Neural crest cell (in vitro differentiated cells): ENCODE data around the genes TRIM21, OR52K2, OR52M1, HBE1, OR52E4 and APBB1.

DNA sequence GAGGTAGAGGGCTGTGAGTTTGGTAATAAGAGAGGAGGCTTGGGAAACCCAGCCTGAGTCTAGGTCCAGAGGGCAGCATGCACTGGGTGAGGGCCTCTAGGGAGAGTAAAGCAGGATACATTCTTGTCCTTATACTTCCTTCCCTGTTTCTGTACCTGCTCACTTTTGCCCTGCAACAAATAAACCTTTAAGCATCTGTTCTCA, 31.6 kb downstream of the STIM1 start:
- PRO-cap, result no peak

DNA sequence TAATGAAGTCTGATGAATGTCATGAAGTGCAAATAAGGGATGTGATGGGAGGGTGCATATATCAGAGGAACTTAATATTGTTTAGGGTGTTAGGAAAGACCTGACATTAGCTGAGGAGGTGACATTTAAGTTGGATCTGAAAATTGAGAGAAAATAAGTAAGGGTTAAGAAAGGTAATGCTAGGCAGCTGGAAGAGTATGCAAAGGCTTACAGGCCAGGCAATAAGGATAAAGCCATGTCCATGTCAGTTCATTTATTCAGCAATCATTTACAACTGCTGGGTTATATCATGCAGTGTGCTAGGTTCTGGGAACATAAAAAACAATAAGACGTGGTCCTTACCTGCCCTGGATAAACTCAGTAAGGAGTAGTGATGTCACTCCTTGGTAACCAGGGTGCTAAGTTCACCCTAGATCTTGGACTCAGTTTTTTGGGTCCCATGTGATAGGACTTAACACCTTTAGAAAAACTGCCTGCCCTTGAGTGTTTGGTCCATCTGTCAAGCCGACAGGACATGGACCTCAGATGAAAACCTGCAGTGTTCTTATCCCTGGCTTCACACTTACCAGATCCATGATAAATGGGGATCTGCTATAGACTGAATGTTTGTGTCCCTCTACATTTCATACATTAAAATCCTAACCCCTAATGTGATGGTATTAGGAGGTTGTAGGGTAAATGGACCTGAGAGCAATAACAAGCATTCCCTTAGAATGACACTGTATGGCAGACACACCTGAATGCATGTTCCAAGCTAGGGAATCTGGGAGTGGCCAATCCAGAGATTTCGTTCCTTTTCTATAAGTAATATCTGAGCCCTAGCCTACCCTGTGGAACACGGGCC, 75.8 kb downstream of the STIM1 start:
- PRO-cap, result no peak

DNA sequence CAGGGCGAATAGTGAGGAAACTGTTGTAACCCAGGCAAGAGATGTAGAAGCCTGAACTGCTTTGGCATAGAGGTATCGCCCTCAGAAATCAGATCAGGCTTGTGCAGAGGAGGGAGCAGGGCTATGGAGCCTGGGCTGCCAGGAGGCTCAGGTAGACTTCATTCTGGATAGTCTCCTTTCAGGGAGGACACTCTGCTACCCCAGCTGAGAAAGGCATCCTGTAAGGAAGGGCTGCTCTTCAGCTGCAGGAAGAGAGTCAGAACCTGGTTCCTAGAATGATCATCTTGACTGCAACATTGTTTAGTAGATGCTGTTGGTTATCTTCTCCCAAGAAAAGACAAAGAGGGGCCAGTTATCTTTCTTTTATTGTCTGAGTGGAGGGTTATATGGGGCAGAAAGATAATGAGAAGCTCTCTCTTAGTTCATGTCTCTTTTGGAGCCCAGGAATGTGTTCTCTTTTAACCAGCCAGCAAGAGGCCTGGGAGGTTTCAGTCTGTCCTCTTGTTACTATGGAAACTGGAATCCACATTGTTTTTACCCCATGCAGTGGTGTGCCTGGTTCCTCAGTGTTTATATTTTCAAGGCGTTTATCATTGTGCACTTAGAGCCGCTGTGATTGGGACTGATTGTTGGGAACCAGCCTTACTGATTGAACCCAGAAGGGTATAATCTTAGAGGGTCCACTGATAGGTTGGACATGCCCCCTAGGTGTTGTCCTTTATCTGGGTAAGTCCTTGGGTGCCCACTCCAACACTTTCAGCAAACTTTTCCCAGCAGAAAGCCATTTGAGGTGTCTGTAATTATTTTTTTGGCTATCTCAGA, 95.7 kb downstream of the STIM1 start:
- PRO-cap, result no peak

GRCh38 chr11:4090203-4090840, 4.3 kb upstream of the RRM1 start:
- PRO-cap, result no peak

DNA sequence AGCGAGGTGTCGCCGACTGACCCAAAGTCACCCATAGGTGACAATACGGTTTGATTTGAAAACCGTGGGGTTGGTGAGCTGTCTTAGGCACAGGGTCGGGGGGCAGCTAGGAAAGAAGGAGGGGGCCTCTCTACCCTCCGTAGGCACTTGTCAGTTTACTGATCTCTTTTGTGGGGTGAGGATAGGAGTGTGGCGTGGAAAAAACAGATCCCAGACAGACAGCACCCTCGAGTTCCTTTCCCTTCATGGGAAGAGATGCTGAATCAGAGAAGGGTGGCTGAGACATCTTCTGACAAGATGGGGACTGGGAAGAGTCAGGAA, 758 bp downstream of the RRM1 start:
- PRO-cap, result bidirectional peak, plus-strand start outside the sequence, minus-strand start at position 265 of the sequence

DNA sequence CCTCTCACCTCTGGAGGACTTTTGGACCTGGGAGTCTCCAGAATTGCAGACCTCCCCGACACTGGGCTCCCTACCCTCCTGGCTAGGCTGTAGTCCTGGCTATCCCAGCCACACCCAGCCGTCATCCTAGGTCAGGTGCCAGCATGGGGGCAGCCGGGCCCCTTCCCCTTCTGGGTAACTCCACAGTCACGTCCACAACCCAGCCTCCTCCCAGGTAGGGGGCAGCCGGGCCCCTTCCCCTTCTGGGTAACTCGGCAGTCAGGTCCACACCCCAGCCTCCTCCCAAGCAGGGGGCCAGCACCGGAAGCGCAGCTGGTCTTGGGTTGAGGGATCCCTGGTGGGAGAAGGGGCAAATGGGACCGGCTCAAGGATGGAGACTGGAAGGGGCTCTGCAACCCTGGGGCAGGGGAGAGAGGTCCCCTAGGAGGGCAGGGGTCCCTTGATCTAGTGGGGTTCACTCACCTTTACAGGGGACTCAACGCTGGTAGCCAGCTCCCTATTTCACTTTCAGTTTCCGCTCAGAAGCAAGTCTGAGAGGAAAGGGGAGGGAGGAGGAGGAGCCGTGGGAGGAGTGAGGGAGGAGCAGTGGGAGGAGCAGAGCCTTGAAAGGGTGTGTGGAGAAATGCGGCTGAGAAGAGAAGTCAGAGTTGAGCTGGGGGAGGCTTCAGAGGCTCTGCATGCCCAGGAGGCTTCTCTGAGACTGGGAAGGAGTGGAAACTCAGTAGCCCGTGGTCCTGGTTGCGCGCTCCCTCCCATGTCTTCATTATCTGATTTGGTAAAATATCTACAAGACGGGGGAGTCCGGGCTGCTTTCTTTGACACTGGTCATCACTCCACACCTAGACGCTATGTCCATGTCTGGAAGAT, at the start of gene TRIM21:
Gene TRIM21, minus strand, starts transcription at position 532 of the 867 bp plus-strand sequence.
- PRO-cap, result bidirectional peak, plus-strand start at position 644 of the sequence, minus-strand start at position 524 of the sequence

- PRO-cap, result no peak
Measured at GRCh38 chr11:4448921-4449541, at the start of gene OR52K2. OR52K2 (plus strand) TSS chr11:4449295.

GRCh38 chr11:4459524-4459884, 10.4 kb downstream of the OR52K2 start:
- PRO-cap, result no peak

- PRO-cap, result no peak
Measured at GRCh38 chr11:4544826-4545452, at the start of gene OR52M1. OR52M1 (plus strand) TSS chr11:4545191.

GRCh38 chr11:5269333-5270348, at the start of gene HBE1:
HBE1 (minus strand) TSS chr11:5269945.
- PRO-cap, result no peak

- PRO-cap, result no peak
Measured at GRCh38 chr11:5505007-5506005, 4.5 kb downstream of the UBQLN3 start.

- PRO-cap, result no peak
Measured at GRCh38 chr11:5621057-5621639, 3.7 kb upstream of the TRIM34 start.

DNA sequence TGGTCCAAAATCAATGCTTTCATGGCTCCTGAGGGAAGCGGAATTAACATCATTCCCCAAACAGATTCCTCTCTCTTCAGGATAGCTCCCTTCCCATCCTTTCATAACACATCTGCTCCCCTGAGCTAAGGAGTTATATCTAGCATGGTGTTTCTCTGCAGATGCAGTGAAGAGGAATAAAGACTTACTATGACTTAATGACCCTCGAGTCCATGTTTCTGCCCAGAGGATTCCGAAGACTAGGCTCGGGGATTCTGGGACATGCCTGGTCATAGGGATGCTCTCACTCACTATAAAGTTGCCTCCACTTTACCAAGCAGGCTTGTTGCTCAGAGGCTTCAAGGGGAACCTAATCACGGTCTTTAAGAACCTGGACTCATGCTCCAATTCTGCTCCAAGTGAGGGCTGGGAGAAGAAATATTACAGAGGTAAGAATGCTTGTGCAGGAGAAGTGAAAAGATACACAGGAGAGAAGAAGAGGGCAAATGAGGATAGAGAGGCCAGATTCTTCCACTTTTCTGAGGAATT, at the start of gene OR52E4:
Gene OR52E4, plus strand, starts transcription at position 343 of the 528 bp plus-strand sequence.
- PRO-cap, result no peak

DNA sequence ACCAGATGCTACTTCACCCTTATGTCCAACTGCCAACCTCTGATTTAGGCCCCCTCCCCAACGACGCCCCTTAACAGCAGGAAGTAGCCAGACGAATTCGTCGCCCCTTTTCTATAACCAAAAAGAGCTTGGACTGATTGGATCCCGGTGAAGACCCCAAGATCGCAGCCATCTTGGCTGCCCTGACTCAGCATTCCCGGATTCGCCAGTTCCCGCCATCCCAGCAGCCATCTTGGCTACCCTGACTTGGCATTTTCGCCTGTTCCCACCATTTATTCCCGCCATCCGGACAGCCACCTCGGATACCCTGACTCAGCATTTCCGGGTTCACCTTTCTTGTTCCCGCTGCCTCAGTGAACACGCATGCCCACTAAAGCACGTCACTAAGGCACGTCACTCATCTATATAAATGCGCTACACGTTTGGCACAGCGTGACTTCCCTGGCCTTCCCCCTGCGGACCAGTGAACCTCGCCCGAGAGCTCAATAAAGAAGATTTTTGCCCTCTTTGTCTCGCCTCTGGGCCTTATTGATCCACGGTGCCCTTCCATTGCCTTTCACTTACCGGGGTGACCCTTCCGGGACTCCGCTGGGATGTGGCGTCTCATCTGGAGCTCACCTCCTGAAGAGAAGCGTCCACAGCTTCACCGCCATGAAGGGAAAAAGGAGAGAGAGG, 4.1 kb upstream of the OR56A3 start:
- PRO-cap, result no peak

DNA sequence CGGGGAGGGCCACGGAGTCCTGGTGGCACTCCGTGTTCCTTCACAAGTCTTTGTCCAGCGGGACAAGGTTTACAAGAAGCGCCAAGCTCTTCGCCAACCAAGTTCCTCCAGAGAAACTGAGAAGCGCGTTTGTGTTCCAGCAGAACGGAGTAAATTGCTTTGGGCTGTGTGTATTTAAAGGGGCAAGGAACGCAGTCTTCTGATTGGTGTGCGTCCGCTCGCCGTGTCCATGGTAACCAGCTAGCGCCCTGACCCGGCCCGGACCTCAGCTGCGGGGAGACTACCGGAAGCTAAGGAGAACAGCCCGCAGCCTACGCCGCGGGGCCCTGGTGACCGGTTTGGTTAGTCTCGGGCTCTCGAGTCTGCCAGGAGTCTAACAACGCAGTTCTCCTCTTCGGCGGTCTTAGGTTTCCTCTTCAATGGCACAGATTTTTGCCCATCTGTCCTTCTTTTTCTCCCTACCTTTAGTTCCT, 3.5 kb upstream of the OR56A3 start:
- PRO-cap, result no peak

GRCh38 chr11:6219284-6220085, 14.1 kb downstream of the C11orf42 start:
- PRO-cap, result no peak

GRCh38 chr11:6251720-6252516, 7.7 kb upstream of the CCKBR start:
- PRO-cap, result no peak

DNA sequence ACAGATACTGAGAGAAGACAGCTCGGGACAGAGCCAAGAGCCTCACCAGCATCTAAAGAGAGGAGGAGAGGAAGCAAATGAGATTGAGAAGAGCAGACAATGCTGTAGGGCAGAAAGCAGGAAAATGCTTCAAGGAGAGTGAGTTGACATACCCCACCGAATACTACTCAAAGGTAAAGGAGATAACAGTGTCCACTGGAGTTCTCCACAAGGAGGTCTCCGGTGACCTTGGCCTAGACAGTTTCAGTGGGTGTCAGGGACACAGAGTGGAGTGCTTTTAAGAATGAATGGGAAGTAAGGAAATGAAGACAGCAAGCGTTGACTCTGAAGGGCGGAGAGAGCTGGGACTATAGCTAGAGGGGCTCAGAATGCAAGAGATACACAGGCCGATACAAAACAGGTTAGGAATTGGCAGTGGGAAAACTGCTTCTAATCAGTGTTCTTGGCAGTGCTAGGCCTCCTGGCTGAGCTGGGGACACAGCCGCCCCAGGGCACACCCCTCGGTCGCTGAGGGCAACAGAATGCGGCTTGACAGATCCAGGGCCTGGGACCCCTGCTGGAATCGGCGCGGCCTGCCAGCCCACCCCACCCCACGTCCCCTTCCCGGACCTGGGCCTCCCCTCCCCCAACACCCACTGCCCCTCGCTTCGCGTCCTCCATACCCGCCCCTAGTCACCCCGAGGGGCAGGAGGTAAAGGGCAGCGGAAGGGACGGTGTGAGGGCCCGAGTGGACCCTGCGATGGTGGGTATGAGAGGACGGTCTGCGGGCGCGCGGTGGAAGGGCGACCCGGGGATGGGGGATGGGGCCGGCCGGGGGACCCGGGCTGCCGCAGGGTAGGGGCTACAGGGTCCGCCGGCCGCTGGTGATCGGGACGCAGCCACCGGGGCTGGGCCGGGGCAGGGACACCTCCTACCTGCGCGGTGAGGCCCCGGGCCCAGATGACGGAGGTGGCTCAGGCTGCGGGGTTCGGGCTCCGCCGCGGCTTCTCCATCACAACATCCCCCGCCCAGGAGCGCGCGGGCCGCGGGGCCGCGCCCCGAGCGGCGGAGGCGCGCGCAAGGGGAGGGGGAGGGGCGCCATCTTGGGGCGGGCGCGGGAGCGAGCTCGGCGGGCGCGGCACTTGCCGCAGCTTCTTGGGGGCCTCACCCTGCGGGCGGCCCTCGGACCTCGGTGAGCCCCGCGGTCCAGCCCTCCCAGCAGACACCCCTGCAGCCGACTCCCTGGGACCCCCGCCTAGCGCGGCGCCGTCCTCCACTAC, at the start of gene APBB1:
Gene APBB1, minus strand, starts transcription at position 1,024 of the 1,259 bp plus-strand sequence.
- PRO-cap, result bidirectional peak, plus-strand start at position 671 of the sequence, minus-strand start at position 523 of the sequence; bidirectional peak, plus-strand start at position 1,120 of the sequence, minus-strand start at position 1,000 of the sequence

DNA sequence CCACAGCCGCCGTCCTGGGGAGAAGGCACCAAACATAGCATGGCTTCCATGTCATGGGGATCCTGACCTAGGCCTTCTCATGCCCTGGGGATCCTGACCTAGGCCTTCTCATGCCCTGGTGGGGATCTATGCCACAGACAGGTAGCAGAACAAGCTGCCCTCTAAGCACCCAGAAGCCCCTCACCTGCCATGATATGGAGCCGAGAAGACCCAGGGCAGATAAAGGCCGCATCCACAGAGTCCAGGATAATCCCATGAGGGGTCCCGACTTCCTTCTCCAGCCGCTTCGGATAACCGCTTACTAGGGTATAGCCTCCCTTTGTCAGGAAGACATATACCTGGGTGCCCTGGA, 9.4 kb downstream of the HPX start:
- PRO-cap, result no peak

DNA sequence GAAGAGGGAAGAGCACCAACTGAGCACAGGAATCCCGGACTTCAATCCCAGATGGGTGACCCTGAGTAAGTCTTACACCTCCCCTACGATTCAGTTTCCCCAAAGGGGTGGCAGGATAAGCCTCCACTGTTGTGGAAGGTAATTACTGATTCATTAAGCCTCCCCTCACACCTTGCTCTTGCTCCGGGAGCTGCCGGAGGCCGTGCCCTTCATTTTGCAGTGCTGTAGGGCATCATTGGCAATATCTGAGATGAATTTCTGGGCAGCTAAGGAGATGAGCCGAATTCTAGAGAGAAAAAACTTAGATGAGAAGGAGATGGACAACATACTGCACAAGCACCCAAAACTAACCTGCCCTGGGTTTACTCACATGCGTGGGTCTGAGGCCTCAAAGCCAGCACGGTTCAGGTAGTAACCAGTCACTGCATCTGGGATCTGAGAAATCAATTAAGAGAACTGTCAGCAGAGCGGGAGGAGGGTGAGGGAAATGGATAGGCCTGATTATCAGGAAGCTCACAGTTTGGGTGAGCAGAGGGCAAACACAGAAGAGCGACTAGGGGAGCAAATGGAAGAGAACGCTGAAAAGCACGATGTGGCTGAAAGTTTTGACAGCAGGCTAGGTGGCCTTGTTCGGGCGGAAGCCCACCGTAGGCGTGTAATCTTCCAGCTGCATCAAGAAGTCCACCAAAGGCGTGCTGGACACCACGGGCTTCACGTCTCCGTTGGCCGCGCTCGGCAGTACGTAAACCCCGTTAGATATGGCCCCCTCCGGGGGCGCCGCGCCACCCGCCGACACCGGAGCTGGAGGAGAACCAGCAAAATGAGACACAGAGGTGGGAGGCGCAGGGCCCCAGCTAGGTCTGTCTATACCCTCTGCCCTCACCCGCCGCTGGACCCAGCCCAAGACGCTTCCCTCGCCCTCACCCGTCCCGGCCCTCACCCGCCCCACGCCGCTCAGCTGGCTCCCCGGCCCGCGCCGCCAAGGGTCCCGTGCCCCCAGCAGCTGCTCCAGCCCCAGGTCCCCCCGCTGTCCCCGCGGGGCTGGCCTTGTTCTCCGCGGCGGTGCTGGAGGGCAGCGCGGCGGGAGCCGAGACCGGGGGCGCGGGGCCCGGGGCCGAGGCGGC, 636 bp downstream of the TAF10 start:
- PRO-cap, result no peak